H7 (cell line): ENCODE measurements around a stretch of chr7.

GRCh38 chr7:36127069-36127759 lies 25.8 kb upstream of the EEPD1 start:
- RAMPAGE, long total RNA, result no peak

DNA sequence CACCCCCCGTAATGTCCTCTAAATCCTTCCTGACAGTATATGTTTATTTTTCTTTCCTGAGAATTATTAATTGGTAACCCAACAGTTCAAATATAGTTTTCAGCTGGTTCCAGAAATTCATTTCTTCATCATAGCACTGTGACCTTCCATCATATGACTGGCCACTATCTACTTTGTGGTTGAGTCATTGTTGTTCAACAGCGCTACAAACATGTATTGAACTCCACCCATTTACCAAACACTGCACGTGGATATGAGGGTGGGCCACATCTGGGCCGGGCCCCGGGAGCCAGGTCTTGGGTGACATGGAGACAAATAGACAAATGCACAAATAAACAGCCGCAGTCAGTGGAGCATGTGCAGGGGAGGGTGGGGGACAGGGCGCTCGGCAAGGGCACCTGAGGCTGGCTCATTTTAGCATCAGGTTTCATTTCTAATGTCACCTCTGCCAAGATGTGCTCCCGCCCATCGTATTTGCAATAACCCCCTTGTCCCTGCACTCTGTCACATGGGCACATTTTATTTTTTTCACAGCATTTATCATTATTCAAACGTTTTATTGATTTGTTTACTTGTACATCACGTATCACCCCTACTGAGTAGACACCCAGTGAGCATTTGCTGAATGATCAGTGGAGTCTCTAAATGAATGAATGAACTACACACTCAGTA lies 23.9 kb upstream of the EEPD1 start:
- RAMPAGE, long total RNA, result no peak

DNA sequence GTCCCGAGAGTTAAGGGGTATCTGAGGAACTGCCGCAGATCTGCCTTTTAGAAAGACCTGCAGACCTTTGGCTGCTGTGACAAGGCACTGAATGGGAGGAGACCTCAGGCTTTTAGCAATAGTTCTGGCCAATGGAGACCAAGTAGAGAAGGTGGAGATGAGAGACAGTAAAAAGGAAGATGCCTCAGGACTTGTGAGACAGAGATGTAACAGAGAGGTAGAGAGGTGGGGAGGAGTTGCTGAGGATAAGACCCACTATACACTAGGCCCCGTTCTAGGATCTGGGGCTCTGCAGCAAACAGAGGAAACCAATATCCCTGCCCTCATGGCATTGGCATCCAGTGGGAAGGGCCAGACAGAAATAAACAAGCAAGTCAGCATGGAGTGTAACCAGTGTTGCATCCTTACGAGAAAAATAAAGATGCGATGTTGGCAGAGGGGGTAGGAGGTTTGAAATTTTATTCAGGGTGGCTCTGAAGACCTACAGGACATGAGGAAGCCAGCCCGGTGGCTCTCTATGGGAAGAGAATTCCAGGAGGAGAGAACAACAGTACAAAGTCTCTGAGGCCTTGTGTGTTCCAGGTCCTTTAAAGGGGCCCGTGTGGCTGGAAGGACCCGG lies 22.1 kb upstream of the EEPD1 start:
- RAMPAGE, long total RNA, result no peak

DNA sequence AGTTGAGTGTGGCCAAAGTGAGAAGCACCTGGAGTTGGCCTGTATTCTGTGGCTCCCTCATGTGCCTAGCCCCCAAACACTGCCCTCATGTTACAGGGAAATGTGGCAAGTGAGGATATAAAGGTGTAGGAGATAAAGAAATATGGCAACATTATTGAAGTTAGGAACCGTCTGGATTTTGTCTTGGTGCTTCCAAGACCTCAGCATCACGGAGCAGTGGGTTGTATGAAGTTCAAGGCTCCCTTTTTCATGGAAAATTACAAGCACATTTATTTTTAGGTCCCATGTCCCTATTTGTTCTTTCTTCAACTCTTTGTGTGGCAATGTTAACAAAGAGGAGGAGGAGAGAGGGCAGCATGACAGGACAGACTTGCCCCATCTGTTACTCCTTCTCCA lies 28.5 kb downstream of the EEPD1 start:
- RAMPAGE, long total RNA, result no peak

DNA sequence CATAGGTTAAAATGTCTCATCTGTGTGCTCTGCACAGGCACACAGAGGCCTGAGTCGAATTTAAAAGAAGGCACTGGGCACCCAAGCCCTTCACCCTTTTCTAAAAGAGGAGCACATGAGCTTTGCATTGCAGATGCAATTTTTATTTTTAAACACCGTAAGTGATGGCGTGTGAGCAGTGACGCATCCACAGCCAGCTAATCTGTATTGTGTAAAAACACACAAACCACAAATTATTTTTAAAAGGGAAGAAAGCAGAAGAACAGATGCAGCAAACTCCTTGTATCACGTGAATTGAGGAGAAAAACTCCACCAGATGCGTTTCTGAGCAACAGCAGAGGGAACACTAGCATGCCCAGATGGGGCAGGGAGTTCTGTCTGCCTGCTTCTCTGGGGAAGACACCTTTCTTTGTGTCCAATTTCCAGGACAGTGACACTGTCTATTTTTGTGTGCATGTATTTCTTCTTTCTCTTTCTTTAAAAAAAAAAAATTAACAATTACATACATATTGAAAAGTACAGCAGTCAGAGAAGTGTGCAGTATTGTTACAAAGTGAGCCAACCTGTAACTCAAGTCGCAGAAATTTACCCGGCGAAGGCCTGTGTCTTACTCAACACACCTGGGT lies 39.1 kb downstream of the EEPD1 start:
- RAMPAGE, long total RNA, result no peak

- RAMPAGE, long total RNA, result no peak
Measured at GRCh38 chr7:36291350-36292545, 75.3 kb downstream of the MATCAP2 start.

- RAMPAGE, long total RNA, result no peak
Measured at GRCh38 chr7:36302936-36303883, 63.8 kb downstream of the MATCAP2 start.

GRCh38 chr7:36391455-36392292 lies 2.0 kb downstream of the ANLN start:
- RAMPAGE, long total RNA, result no peak

DNA sequence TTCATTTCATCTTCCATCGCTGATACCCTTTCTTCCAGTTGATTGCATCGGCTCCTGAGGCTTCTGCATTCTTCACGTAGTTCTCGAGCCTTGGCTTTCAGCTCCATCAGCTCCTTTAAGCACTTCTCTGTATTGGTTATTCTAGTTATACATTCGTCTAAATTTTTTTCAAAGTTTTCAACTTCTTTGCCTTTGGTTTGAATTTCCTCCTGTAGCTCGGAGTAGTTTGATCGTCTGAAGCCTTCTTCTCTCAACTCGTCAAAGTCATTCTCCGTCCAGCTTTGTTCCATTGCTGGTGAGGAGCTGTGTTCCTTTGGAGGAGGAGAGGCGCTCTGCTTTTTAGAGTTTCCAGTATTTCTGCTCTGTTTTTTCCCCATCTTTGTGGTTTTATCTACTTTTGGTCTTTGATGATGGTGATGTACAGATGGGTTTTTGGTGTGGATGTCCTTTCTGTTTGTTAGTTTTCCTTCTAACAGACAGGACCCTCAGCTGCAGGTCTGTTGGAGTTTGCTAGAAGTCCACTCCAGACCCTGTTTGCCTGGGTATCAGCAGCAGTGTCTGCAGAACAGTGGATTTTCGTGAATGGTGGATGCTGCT lies 166.5 kb downstream of the AOAH start:
- RAMPAGE, long total RNA, result no peak

- RAMPAGE, long total RNA, result no peak
Measured at GRCh38 chr7:37038184-37038642, 313.9 kb upstream of the AOAH start.

DNA sequence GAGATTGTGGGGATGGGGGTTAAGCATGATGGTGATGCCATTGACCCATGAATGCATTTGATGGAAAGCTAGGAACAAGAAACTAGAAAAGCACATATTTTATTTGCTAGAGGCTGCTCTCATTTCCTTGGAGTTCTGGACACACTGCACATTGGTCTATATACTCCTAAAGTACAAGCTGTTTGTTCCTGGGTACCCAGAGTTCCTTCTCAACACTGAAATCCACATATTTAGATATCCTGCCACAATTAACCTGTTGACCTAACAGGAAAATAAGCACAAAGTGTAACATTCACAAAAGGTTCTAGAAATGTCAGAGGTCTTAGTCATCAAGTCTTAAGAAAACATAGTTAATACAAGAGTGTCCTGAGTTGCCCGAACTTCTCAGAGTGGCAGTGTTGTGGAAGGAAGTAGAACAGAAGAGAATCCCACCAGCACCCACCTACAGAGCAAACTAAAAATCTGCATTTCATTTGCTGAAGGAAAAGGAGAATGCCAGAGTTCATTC lies 115.6 kb downstream of the ELMO1 start:
- RAMPAGE, long total RNA, result no peak

DNA sequence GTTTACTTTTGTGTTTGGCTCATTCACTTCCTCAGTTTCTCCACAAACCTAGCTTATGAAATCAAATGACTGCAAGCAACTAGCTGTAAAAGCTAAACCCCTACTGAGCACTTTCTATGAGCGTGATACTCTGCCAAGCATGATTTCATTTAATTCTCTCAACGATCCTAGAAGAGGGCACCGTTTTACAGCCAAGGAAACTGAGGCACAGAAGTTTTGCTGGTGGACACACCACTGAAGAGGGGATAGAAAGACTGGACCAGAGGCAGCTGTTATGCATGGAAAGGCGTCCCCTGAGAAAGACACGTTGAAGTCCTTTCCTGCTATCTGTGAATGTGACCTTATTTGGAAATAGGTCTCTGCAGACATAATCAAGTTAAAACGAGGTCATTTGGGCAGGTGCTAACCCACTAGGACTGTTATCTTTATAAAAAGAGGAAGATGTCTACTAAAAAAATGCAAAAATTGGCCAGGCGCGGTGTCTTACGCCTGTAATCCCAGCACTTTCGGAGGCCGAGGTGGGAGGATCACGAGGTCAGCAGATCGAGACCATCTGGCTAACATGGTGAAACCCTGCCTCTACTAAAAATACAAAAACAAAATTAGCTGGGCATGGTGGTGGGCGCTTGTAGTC lies 31.6 kb downstream of the ELMO1 start:
- RAMPAGE, long total RNA, result no peak

DNA sequence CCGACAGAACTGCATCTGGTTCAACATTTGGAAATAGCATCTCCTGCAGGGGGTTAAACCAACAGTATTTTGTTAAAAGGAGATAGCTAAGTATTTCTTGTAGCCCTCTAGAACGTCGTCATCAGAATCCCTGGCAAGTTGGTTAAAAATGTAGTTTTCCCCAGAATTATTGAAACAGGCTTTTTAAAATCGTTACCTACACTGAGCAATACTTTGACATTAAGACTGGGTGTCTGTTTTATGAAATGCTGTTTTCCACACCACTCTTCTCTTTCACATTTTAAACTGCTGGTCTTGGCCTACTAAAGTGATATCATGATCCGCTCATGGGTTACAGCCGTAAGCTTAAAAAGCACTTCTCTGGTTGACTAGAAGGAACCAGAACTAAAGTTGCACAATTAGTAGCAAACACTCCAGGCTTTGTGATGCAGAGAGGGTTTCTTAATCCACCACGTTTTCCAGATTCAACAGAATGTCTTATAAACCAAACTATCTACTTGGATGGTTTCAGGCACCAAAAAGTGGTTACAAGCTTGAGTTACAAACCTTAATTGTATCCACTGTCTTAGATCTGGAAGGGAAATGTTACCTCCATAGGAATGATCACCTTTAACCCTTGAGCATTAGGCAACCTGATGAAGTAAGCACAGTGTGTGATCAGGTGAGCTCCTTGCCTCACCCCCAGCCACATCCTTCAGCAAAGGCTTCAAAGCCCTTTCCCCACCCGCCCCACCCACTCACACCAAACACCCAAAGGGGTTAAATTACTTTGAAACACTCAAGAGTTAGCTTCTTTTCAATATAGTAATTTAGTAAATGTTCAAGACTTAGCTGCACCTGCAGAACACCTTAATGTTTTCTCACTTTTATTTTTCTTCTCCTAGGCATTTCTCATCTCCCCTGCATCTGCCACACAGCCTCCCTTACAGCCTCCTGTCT lies 3.5 kb downstream of the ELMO1 start:
- RAMPAGE, long total RNA, result no peak

DNA sequence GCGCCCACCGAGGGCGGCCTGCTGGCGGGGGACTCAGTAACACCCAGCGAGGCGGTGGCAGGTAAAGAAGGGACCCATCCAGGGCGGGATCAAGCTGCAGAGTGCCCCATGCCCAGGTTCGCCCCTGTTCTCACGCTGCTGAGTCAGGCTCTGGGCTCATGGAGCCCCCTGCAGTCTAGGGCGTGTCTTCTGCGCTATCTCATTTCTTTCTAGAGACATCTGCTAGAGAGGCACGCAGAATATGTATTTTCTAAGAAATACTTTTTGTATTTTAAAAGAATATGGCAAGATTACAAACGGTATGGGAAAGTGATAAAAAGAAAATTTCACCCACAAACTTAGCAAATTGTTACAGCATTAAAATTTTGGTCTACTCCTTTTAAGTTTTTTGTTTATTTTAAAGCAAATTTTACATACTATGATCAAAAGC lies 966 bp downstream of the EPDR1 start:
- RAMPAGE, long total RNA, result no peak

- RAMPAGE, long total RNA, result no peak
Measured at GRCh38 chr7:38217800-38218047, 39.7 kb downstream of the STARD3NL start.

DNA sequence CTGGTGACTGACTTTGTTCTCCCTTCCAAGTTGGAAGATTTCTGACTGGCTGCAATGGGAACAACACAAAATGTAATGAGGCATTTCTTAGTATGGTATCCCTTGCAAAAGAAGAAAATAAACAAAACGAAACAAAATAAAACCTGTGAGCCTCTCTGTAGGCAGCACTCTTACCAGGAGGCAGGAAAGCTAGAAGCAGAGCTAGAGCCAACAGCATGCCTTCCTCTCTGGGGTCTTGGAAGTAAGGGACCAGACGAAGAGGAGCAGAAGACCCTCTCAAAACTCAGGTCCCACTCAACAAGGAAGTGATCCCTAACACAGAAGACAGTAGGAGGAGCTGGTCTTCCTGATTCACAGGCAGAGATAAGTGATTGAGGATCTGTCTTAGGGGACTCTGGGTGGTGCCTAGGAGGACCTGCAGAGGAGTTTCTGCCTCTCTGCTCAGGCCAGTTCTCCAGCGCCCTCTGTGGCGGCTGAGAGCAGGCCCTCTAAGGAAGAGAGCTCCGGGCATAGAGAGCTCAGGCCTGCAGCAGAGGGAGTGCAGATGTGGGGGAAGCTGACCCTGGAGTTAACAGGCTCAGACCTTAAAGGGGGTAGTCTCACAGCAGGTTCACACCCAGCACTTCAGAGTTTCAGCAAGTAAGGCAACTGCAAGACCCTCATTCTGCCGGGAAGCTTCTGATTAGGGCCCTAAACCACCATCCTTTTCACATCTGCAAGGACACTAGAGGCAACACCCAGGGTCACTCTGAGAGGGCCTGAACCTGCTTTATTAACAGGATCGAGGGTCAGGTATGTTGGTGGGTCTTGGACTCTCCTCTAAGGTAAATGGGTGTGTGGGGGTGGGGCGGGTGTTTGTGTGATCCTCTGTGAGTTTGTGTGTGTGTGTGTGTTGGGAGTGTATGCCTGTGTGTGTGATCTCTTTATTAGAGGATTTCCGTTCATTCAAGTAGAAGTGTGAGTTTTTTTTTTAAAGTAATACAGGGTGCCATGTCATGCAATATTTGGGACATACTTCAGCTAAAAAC lies 152.9 kb downstream of the STARD3NL start:
- RAMPAGE, long total RNA, result no peak

GRCh38 chr7:38521324-38521556 lies 109.9 kb downstream of the AMPH start:
- RAMPAGE, long total RNA, result no peak

DNA sequence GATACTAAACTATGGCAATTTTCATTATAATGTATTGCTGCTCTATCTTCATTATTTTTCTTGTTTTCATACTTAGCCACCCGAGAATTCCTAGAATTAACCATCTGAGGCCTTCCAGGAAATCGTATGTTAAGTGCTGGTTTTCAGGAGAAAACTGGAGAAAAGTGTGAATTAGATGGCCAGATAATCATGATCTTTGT lies 54.9 kb downstream of the AMPH start:
- RAMPAGE, long total RNA, result no peak

GRCh38 chr7:38584417-38584956 lies 46.7 kb downstream of the AMPH start:
- RAMPAGE, long total RNA, result no peak

DNA sequence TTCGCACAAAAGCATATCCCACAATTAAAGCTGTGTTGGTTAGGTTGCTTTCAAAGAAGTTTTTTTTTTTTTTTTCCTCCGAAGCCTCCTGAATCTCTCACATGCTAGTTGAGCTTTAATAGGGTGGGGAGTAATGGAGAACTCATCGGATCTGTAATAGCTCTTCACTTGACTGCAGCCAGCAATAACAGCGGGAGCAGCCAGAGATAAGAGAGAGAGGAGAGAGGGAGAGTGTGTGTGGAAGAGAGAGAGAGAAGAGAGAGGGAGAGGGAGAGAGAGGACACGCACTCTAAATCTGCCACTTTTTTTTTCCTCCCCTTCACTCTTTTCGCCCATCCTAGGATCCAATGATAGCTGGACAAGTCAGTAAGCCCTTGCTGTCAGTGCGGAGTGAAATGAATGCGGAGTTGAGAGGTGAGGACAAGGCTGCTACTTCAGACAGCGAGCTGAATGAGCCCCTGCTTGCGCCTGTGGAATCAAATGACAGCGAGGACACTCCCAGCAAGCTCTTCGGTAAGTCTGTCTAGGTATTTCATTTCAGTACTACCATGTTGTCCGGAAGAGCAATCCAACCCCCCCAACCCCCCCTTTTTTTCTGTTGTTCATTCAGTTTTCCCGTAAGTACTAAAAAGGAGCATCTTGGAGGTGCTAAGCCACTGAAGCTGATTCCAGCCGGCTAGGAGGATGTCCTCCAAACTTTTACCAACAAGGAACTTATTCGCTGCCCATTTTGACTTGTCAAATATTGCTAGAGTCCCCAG lies 108.0 kb downstream of the POU6F2 start:
- RAMPAGE, long total RNA, result no peak